B cell (primary cell): ENCODE measurements around a stretch of chr19.

DNA sequence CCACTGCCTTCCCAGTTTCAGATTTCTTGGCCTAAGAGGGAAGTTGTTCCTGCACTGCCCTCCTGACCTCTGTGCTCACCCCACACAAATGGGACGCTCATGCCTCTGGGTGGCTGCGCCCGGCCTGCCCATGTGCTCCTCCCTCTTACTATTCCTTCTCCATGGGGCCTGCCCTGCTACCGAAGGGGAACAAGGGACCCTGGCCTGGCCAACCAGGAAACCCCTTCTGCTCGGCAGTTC, 5.2 kb upstream of the PLPP2 start:
- PRO-cap: no peak
- CAGE, long polyA plus RNA: no peak

GRCh38 chr19:308496-308980, 17.3 kb upstream of the PLPP2 start:
- PRO-cap: no peak
- CAGE, long polyA plus RNA: no peak

- PRO-cap: no peak
- CAGE, long polyA plus RNA: no peak
These were observed 1.6 kb downstream of the THEG start for GRCh38 chr19:374290-374576.

DNA sequence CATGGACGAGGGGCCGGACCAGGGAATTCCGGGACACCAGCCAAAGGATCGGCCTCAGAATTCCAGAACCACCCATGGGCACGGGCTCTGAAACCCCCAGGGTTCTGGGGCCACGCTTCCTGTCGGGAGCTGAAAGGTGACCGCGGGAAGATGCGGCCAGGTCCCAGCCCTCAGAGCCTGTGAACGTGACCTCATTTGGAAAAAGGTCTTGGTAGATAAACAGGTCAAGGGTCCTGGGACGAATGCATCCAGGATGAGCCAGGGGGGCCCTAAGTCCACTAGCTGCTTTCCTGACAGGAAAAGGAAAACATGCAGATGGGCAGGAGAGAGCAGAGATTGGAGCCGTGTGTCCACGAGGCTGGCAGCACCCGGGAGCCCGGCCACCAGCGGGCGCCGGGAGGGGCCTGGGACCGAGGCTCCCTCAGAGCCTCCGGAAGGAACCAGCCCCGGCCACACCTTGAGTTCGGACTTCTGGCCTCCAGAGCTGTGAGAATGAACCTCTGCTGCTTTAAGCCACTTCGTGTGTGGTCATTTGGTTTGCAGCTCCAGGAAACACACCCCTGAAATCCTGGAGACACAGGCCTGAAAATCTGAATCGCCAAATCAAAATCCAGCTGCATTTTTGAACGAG, 10.3 kb upstream of the C2CD4C start:
- PRO-cap: no peak
- CAGE, long polyA plus RNA: no peak

DNA sequence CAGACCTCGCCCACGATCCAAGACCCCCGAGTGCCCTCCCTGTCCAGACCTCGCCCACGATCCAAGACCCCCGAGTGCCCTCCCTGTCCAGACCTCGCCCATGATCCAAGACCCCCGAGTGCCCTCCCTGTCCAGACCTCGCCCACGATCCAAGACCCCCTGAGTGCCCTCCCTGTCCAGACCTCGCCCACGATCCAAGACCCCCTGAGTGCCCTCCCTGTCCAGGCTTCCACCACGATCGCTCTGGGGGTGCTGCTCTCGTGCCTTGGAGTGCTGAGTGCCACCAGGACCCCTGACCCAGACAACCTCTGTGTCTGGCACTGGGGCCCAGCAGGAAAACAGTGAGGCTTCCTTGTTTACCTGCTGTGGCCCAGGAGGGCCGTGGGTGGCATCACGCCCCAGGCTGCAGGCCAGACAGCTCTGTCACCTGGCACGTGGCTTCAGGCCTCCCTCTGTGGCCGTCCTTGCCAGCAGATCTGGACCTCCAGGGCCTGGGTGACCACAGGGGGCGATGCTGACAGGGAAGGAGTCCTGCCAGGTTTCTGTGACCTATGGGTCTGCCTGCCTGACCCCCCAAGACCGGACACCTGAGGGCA, 3.2 kb downstream of the CDC34 start:
- PRO-cap: no peak
- CAGE, long polyA plus RNA: no peak

DNA sequence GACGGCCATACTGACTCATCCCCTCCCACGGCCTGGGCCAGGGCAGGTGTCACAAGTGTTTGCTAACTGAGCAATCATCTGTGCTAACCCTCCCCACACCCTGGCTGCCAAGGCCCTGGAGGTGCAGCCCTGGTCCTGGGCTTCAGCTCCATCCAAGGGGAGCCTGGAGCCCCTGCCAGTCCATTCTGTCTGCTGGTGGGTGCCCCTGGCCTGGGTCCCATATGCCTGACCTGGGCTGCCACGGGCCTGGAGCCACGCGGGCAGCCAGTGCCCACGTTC, 3.7 kb downstream of the CDC34 start:
- PRO-cap: no peak
- CAGE, long polyA plus RNA: no peak

DNA sequence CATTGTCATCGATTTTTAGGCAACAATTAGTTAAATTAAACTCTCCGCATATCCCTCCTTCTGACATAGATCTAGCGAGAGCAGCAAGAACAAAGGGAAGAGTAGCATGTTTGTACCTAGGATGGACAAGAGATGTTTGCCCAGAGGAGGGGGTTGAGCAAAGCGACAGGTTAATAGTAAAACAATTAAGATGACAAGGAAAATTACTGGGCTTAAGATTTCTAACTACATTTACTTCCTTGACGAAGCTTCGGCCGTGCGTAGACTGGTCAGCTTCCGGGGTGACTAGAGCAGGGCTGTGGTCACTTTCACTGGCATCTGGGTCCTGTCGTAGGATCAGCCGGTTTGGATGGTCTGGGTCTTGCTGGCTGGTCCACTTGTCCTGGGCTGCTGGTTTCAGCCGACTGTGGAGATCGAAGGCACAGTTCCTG, 5.2 kb upstream of the BSG start:
- PRO-cap: no peak
- CAGE, long polyA plus RNA: no peak

- PRO-cap: no peak
- CAGE, long polyA plus RNA: no peak
These were observed 8.4 kb downstream of the FGF22 start for GRCh38 chr19:647947-648614.

DNA sequence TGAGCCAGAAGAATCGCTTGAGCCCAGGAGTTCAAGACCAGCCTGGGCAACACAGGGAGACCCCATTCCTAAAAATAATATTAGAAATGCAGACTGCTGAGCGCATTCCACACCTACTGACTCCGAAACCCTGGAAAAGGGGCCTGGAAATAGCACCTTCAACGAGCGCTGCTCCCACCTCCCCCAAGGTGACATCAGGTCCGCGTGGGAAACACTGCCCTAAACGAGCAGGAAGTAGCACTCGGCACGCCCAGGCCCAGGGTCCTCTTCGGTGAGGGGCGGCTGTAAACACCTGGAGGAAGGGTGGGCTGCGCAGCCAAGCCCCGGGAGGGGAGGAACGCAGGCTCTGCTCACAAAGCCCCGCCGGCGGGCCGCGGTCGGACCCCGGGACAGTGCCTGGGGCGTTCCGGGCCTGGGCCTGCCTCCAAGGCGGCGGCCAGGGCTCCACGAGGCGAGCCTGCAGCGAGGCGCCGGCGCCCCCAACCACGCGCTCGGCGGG, 881 bp downstream of the RNF126 start:
- PRO-cap: bidirectional peak, plus-strand start at position 313 of the sequence, minus-strand start at position 204 of the sequence
- CAGE, long polyA plus RNA: no peak

GRCh38 chr19:677559-678008, 1.4 kb downstream of the FSTL3 start:
- PRO-cap: no peak
- CAGE, long polyA plus RNA: no peak

DNA sequence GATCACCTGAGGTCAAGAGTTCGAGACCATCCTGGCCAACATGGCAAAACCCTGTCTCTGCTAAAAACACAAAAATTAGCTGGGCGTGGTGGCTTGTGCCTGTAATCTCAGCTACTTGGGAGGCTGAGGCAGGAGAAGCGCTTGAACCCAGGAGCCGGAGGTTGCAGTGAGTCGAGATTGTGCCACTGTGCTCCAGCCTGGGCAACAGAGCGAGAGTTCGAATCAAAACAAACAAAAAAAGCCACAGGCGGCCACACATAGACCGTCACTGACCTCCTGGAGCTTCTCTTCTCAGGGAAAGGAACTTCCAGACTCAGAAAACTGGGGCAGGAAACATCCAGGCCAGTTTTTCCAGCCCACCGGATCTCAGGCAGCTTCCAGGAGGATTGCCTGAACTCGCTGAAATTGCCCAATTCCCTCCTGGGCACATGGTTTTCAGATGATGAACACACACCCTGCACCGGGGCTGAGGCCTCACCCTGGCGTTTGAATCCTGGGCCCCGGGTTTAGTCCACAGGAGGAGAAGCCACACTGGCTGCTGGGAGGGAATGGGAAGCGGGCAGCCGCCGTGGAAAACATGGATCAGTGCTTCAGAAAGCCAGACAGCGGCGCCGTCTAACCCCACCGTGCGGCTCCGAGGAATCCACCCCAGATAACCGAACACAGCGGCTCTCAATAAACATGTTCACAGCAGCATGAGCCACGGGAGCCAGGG, 18.4 kb upstream of the PTBP1 start:
- PRO-cap: no peak
- CAGE, long polyA plus RNA: no peak

GRCh38 chr19:812548-813415, 9.0 kb downstream of the PLPPR3 start:
- PRO-cap: no peak
- CAGE, long polyA plus RNA: no peak

GRCh38 chr19:912162-912553, 861 bp downstream of the R3HDM4 start:
- PRO-cap: bidirectional peak, plus-strand start at chr19:912436, minus-strand start at chr19:912345
- CAGE, long polyA plus RNA: no peak

DNA sequence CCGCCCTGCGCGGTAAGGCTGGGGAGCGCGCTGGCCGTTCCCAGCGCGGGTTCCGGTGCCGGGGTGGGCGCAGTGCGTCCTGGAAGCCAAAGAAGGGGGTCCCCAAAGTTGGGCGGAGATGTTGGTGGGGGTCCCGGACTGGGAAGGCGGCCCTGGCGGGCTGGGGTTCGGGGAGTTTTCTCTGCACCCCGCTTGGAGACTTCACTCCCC, 256 bp downstream of the ARID3A start:
- PRO-cap: no peak
- CAGE, long polyA plus RNA: no peak

DNA sequence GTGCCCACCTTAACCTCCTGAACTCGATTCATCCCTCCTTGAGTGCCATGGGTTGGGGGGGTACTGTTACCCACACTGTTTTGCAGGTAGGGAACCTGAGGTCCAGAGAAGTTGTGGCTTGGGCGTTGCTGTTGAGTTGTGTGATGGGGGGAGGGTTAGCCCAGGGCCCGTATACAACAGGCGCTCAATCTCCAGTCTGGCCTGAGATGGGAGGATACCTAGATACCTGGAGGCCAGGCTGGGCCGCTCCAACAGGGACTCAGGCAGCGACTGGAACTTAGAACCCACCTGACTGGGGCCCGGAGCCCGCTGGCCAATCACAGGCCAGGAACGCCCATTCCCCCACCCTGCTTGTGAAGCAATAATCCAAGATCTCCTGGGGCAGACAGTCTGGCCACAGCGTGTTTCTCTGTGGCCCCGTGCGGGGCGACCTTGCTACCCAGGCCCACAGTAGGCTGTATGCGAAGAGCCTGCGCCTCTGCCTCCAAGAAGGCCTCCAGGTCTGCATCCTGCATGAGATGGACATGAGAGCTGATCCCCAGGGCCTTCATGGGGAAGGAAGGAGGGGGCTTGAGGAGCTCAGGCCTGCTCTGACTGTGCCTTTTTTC, 2.9 kb downstream of the ARID3A start:
- PRO-cap: no peak
- CAGE, long polyA plus RNA: no peak

DNA sequence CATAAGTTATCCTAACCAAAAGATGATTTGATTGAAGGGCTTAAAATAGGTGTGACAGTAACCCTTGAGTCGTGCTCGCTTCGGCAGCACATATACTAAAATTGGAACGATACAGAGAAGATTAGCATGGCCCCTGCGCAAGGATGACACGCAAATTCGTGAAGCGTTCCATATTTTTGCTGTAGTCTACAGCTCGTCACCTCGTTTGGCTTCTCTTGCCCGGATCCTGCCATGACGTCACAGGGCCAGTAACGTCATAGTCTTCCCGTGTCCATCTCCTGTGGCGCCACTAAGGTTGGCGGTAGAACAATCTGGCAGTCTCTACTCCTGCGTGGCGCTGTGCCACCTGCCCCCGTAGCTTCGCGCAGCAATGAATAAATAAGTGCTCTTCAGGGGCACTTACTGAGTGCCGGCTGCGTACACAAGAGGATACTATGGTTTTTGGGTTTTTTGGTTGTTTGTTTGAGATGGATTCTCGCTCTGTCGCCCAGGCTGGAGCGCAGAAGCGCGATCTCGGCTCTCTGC, 590 bp upstream of the TMEM259 start:
- PRO-cap: bidirectional peak, plus-strand start at position 67 of the sequence, minus-strand start outside the sequence; bidirectional peak, plus-strand start at position 317 of the sequence, minus-strand start at position 94 of the sequence
- CAGE, long polyA plus RNA: no peak

DNA sequence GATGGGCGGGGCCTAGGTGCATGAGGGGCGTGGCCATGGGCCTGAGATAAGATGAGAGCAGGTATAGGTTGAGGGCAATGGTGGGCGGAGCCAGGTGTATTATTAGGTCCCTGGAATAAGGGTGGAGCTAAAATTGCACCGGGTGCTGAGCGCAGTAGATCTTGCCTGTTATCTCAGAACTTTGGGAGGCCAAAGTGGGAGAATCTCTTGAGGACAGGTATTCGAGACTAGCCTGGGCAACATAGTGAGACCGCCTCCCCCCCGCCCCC, 5.4 kb downstream of the ABCA7 start:
- PRO-cap: no peak
- CAGE, long polyA plus RNA: no peak

- PRO-cap: no peak
- CAGE, long polyA plus RNA: no peak
These were observed 4.2 kb upstream of the GPX4 start for GRCh38 chr19:1099533-1099957.

GRCh38 chr19:1127468-1127920, 23.7 kb downstream of the GPX4 start:
- PRO-cap: no peak
- CAGE, long polyA plus RNA: no peak

DNA sequence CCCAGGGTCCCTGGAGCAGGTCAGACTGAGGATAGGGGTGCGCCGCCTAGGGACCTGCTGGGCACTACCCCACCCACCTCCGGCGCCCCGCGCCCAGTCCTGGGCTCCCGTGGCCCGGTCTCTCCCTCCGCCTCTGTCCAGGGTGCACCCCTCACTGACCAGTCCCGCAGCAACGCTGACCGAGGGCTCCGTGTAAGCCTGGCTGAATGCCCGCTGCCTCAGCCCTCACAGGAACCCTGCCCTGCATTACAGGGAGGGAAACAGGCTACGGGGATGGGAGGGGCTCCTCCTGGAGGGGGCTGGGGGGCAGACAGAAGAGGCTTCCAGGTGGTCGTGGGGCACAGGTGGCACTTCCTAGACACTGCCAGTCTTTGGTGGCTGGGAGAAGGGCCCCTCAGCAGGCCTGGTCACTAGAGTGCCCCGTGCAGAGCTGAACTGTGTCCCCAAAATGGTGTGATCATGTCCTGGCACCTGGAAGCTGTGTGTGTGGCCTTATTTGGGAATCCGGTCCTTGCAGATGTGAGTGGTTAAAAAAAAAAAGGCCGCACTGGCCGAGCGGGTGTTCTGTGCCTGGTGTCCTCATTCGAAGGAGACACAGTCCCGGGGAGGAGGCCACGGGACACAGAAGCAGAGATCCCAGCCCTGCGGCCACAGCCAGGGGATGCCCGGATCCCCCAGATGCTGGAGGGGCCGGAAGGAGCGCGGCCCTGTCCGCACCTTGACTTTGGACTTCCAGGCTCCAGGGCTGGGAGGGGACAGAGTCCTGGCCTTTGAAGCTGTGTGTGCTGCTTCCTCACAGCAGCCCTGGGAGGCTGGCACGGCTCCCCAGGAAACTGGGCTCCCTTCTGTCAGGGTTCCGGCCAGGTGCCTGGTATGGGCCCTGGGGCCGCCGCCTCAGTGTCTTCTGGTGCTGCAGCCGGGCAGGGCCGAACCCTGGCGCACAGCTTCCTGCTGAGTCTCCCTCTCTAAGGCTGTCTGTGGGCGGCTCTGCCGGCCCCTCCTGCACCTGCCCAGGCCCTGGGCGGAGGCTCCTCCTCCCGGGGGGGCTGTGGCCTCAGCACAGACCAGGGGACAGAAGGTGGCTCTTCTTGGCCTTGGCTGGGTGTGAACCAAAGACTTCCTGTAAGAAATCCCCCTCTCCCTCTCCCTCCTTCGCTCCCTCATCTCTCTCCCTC, 32.1 kb downstream of the GPX4 start:
- PRO-cap: no peak
- CAGE, long polyA plus RNA: no peak